Bronchial epithelial cell (primary cell): Measurements from ENCODE around the genes KIAA1549 and LUC7L2.

DNA sequence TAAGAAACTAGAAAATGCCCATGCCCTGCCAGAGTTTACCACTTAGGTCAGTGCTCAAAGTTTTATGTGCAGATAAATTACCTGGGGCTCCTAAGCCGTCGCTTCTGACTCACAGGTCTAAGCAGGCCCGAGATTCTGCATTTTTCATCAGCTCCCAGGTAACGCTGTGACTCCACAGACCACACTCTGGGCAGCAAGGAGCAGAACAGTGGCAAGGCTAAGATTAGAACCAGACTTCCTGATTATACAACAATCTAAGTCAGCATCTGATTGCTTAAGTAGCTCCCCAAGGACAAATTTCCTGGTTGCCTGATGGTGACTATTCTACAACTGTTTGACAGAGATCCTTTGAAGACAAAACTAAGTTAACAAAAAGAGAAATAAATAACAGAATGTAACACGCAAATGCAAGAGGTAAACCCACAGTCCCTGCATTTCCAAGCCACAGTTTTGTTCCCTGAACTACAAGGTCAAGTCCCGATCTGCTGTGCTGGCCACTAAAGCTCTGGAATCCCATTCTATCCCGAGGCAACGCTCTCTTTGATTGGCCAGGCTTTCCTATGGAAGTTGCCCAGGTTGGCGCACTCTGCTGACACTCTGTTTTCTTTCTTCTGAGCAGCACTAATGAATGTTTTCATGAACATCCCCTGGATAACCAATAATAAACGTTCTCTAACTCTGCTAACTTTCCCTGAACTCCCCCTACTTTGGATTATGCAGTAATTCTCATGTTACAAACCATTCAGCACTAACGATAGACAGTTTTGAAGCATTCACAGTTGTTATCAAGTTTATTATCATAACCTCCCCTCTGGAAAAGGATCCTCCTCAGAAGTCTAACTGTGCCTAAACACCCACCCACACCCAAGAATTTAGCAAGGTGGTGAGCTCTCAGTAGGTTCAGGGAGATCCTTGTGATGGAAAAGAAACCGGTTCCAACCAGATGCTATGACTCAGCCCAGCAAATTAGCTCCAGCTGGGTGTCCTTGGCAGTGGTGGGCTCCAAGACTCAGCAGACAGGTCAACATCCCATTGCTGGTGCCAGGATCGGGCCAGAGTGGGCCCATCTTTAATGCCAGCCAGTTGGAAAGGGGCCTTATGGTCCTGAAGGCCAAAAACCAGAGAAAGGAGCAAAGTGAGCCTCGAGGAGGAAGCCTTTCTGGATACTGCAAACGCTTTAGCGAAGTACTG, 68.7 kb downstream of the CREB3L2 start:
- RRBS, 2 experiments = no CpG with 5 or more reads among the region's 16 CpGs

DNA sequence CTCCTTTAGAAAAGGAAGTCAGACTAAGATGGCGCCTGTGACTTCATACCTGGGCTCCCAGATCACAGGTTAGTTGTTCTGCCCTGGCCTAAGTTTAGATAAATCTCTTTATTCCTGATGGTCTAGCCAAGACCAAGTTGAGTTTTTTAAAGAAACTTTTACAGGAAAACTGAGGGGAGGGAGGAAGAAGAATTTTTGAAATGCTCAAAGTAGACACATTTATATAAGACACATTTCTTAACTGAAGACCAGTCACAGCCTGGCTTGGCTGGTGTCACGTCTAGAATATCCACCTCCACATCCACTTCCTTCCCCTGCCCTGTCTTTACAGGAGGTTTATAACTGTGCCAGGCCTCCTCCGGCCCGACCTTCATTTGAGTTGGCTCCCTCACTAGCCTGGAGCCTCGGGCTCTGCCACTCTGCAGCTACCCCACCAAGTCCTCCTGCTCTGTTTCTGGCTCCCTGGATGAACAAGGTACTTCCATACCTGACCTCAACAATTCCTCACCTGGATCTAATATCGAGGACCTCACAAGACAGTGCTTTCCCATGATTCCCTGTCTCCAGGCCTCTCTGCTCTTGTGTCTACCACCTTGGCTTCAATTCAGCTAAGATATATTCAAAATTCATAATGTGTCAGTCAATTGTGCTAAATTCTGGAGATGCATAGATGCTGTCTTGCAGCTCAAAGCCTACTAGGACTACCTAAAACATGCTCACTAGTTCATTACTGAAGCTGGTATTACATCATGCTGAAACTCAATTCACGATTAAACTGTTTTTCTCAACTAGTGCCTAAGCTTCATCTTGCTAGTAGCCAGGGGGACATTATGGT, 54.1 kb downstream of the CREB3L2 start:
- RRBS, 2 experiments = no CpG with 5 or more reads among the region's 7 CpGs

DNA sequence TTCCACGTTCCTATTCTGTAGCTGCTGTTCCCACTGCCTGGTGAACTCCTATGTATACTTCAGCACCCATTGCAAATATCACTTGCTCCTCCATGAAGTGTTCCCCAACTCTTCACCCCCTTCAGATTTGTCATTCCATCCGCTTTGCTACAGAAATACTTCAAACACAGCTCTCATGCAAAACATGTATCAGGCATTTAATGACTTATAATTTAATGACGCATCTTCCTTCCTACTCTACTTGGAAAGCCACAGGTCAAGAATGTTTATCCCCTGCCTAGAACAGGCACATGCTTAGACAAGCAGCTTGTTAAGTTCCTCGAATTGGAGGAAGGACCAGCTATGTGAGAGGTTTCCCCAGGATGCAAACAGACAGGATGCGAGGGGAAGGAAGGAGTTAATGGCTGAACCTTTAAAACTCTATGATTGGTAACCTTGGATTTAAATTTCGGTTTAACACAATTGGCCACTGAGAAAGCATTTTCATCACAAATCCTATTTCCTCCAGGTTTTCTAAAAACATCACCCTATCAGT, 11.6 kb downstream of the CREB3L2 start:
- RRBS, 2 experiments = no CpG with 5 or more reads among the region's 6 CpGs

DNA sequence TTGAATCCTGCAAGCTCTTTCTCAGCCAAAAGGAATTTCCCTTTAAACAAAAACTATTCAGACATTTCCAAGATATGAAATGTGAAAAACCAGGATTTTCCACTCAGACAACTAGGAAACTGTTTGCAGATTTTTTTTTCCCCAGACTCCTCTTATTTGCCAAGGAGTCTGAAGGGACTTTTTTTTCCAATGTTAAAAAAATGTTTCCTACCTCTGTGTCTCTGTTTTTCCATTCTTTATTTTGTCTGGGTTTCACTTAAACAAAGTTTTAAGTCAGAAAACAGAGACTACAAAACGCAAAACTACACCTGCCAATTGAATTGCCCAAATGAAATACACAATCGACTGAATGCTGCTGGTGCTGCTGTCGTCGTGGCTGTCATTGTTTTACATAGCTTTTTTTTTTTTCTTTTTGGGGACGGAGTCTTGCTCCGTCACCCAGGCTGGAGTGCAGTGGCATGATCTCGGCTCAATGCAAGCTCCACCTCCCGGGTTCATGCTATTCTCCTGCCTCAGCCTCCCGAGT, 11.1 kb downstream of the CREB3L2 start:
- RRBS, 2 experiments = no CpG with 5 or more reads among the region's 9 CpGs

DNA sequence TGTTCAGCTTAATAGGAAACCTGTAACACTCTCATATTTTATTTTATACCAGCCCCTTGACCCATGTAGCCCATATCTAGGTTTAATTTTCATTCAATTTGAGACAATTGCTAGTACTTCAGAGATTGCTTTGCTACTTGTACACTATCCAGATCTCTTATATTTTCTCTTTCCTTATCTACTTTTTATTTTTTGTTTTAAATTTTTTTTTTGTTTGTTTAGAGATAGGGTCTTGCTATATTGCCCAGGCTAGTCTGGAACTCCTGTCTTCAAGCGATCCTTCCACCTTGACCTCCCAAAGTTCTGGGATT, 31.3 kb downstream of the AKR1D1 start:
- RRBS, 2 experiments = no CpG with 5 or more reads among the region's 1 CpG

DNA sequence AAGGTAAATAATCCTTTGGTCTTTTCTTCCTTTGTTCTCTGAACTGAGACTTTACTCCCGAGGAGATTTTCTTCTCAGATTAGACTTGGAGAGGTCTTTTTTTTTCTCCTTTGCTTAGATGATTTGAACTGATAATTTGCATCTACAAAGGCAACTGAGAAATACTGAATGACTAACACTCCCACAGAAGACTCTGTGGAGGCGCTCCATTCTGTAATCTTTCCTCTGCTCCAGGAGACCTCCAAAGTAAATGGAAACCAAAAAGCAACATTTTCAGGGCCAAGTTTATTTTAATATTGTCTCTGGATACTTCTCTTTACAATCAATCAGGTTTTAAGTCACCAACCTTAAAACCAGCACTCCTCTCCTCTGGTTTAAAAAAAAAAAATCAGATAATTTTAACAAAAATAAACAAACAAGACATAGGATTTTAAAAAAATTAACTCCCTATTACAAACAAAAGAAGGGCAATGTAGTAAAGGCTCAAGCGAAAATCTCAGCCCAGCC, 93.4 kb downstream of the AKR1D1 start:
- RRBS, 2 experiments = no CpG with 5 or more reads among the region's 3 CpGs

DNA sequence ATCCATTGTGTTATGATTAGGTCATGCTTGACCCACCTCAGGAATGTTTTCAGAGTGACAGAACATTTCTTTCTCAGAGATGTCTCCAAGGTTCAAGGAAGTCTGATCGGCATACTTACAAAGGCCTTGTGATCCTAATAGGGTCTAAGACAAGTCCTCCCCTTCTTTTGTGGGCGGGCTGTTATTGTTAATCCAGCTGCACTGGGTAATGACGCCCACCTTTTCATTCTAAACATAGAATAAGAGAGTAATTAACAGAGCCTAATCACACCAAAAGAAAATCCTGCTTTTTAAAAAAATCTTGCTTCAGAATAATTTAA, 110.8 kb downstream of the AKR1D1 start:
- RRBS, 2 experiments = no CpG with 5 or more reads among the region's 3 CpGs

- RRBS, 2 experiments = no CpG with 5 or more reads among the region's 9 CpGs
Measured at GRCh38 chr7:138458390-138458944, 1.6 kb upstream of the TRIM24 start.

GRCh38 chr7:138776017-138776603, 21.7 kb upstream of the TMEM213 start:
- RRBS, 2 experiments = no CpG with 5 or more reads among the region's 6 CpGs

DNA sequence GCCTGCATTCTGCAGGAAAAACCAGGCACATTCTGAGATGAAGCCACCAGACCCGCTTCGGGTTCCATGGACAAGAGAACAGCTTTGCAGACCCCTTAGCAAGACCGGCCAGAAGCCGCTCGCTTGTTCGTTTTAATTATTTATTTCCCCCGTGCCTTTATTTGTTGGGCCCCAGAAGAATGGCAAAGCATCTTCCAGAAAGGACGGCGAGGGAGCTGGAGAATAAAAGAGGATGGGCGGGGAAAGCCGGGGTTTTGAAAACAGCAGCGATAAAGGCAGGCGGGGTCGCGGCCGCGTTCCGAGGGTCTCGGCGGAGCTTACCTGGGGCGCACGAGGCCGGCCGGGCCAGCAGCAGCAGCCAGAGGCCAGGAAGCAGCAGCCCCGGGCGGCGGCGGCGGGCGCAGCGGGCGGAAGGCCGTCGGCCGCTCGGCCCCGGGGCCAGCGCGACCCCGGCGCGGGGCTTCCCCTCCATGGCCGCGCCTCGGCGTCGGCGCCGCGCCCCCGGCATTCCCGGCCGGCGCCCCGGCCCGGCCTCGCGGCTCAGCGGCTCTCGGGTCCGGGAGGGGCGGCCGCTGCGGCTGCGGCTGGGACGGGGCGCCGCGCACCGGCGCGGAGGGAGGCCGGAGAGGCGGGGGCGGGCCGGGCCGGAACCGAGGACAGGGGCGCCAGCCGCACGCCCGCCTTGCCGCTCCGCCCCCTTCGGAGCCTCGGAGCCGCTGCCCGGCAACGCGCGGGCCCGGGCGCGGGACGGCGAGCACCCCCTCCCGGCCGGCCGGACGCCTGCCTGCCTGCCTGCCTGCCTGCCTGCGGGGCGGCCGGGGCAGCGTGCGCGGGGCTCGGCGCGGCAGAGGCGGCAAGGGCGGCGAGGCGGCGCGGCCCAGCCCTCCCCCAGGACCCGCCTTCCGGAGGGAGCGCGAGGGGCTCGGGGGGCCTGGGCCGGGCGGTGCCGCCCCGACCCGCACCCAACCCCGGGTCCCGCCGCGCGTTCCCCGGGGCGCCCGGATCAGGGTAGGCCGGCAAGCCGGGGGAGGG, at the start of gene KIAA1549:
Gene KIAA1549, minus strand, starts transcription at position 628 of the 1,032 bp plus-strand sequence.
- RRBS, 2 experiments = 1 to 2% methylated on average over 64 of the region's 135 CpGs

DNA sequence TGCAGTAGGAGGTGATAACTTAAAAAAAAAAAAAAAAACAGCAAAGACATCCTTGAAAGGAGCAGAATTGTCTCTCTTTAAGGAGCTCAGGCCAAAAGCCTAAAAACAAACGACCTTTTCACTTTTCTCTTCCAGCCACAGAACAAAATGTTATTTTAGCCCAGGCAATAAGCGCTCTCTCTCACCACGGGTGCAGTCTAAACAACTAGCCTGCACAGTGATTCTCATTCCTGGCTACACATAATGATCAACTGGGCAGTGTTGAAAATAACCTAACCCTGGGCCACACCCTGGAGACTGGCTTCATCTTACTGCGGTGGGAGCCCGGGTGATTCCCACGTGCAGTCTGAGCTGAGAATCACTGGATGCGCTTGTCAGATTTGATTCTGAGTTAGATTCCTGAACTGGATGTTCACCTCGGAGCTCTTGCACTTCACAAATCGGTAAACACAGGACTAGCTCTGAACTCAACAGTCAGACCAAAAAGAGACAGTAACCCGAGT, 15.0 kb downstream of the ZC3HAV1 start:
- RRBS, 2 experiments = no CpG with 5 or more reads among the region's 10 CpGs

- RRBS, 2 experiments = no CpG with 5 or more reads among the region's 13 CpGs
Measured at GRCh38 chr7:139108546-139108749, 1.1 kb downstream of the ZC3HAV1 start.

DNA sequence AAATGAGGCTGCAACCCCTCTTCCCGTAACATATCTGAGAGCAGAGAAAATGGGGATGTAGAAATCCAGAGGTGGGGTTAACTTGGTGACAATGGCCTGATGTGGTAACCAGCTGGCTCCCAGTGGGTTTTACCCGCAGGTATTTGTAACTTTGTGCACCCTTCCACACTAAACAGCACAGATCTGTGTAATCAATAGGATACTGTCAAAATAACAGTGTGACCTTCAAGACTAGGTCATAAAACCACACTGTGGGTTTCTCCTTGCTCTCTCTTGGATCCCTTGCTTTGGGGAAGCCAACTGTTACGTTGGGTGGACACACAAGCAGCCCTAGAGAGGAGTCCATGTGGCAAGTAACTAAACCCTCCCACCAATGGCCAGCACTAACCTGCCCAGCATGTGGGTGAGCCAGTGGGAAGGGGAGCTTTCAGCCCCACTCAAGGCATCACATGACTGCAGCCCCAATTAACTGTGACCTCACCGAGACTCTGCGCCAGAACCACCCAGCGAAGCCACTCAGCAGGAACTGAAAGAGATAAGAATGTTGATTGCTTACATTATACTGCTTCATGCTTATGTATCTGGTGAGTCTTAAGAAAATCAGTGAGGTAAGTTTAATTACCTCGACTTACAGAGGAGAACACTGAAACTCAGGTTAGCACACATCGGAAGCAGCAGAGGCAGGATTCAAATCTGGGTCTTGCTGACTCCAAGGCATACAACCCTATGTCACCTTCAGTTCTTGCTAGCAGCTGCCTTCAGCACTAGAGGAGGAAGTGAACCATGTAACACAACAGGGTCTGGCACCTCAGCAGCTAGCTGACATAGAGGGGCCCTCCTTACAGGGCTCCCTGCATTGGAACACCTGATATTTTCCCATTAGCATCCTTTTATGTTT, 9.4 kb upstream of the ZC3HAV1 start:
- RRBS, 2 experiments = no CpG with 5 or more reads among the region's 8 CpGs

GRCh38 chr7:139359565-139360672, at the start of gene LUC7L2:
LUC7L2 (plus strand) TSS chr7:139359894.
- RRBS, 2 experiments = 1% methylated on average over 28 to 29 of the region's 112 CpGs

GRCh38 chr7:139360673-139361281, 1.1 kb downstream of the LUC7L2 start:
- RRBS, 2 experiments = no CpG with 5 or more reads among the region's 8 CpGs

GRCh38 chr7:139393577-139394372, 34.1 kb downstream of the LUC7L2 start:
- RRBS, 2 experiments = no CpG with 5 or more reads among the region's 3 CpGs

GRCh38 chr7:139423399-139424358, 59.8 kb downstream of the KLRG2 start:
- RRBS, 2 experiments = no CpG with 5 or more reads among the region's 9 CpGs

GRCh38 chr7:139567203-139567694, 43.8 kb downstream of the CLEC2L start:
- RRBS, 2 experiments = no CpG with 5 or more reads among the region's 8 CpGs

DNA sequence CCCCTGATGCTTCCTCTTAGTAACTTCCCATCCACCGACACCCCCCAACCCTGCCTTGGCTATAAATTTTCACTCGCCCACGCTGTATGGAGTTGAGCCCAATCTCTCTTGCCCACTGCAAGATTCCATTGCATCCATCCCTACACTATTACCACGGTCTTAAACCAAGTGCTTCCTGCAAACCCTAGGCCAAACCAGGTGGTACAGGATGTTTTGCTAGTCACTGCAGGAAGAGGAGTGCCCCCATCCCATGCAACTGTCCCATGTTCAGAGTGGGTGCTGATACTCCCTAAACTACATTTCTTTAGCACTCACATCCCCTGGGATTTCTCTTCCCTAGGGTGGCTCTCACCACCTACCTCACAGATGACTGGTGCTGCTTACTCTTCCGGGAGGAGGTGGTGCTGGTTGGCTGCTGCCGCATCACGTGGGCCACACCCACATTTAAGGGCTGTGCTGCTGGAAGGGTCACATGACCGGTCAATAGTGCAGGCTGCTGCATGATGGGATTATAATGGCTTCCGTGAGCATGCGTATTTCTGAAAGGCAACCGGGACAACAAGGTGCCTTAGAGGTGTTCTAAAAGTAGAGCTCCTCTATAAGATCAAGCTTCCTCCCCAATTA, 76.7 kb downstream of the CLEC2L start:
- RRBS, 2 experiments = 94 to 98% methylated on average over 6 of the region's 11 CpGs

DNA sequence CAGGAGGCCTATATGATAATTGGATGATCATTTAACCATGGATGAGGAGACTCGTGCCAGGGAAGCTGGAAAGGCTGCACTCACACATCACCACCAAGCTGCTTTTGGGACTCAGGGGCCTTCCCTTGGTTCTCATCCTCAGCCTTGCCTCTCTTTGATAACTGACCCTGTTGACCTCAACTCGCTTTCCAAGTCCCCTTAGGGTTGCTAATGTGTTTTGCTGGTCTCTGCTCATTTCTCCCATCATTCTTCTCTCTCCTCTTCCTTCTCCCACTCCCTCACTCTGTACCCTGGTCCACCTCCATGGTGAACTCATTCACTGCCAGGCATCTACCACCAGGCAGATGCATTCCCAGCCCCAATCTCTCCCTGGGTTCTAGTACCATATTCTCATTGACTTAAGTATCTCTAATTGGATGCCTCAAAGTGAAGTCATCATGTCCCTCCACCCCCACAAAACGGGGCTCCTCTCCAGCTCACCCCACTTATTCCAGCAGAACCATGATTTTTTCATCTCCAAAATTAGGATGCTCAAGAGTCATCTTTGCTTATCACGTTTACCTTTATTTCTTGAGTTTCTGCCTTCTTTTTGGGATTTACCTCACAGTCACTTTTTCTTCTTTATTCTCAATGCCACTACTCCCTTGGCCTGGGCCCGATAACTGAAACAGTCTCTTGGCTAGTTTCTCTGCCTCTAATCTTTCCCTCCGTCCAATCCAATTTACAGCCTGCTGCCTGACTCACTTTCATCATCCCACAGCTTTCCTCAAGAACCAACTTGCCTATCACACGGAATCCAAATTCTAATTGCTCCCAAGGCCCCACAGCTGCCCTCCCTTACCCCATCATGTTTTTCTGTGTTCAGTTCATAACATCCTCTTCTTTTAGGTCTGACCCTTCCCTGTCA, 121.7 kb downstream of the HIPK2 start:
- RRBS, 2 experiments = no CpG with 5 or more reads among the region's 7 CpGs